Daoy (cell line): ENCODE measurements around a stretch of chr21.

DNA sequence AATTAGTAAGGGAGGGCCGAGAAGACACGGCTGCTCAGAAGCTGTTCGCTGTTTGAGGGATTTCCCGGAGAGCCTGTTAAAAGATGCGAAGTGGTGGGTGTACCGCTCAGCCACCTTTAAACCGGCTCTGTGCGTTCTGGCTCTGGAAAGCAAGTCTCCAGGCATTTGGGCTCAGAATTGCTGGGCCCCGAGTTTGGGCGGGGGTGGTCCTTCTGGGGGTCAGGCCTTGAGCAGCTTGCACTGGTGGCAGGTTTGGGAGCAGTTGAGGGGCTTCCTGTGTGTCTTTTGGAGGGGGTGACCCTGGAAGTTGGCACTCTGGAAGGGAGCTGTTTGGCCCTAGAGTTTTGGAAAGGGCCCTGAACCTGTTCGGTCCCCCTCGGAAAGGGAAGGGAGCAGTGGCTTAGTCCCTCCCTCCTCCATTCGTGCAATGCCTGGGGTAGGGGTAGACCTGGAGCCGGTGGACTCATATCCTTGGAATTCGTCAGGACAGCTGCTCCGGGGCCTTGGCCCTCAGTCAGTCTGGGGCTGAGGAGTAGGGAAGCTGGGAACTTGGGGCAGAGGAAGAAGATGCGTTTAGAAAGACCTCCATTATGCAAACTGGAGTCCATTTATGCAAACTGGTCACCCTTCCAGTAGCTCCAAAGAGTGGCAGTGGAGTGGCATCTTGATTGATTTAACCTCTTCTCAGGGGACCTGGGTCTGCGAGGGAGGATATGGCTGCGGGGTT lies 3.2 kb downstream of the SIM2 start:
- RAMPAGE, long total RNA, result no peak

- RAMPAGE, long total RNA, result no peak
Observed at GRCh38 chr21:36719569-36720198, 20.8 kb downstream of the SIM2 start.

DNA sequence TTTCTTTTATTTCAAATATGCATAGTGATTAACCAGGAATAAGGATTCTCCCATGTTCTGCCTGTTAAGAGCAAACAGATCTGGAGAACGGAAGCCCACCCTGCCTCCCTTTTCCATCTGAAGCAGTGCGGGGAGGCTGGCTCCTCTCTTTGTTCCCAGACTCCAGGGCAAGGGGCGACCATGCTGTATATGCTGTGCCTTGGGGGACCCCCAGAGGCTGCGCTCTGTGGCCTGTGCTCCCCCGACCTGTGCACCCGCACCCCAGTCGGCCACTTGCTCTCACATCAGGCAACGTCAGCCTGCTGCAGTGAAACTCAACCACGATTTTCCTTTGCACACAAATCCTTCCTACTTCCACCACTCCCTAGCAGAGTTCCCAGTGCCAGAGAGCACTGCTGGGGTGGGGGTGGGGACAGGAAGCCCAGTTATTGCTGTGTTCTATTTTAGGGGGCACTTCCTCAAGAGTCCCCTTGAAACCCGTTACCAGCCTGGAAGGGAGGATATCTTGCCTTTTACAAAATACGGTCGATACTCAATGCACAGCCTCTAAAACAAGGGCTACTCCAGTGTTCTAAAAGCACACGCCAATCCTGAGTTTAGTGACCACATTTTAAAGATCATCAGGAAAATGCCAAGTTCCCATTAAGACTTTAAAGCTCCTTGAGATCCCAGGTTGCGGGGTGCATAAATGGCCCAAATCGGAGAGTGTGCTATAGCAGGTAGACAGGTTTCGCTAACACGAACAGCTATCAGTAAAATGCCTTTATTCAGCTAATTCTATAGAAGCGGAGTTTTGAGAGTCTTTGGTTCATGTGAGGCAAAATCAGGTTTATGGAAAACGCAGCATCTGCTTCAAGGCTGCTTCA lies 52.6 kb downstream of the SIM2 start:
- RAMPAGE, long total RNA, result no peak

GRCh38 chr21:36784979-36785507 lies 86.1 kb downstream of the SIM2 start:
- RAMPAGE, long total RNA, result no peak

DNA sequence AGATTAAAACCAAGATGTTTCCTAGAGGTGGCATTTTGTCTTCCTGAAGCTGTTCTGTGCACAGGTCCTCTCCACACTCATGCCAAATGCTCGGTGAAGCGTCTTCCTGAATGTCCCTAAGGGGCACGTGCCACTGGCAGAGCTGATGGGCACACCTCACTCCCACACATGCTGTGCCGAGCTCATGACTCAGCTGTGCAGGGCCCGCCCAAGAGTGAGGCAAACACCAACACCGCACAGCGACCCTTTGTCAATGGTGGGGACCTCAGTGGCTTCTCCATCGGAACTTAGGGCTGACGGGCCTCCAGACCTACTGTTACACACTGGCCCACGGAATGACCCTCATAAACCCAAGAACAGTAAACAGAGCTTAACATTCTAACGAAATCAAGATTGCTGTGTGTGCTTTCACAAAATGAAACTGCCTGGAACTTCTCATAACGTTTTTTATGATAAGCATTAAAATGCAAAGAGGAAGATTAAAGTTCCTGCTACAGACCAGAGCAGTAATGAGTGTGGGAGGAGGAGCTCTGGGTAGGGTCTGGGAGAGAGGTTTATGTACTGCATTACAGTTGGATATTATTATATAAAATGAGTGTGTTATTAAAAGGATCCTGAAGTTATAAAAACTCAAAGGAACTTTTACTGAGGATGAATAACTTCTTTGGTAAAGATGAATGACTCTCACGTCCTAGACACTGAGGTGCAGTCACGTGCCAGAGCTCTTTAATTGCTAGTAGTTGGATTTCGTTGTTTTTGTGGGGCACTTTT lies 89.4 kb downstream of the SIM2 start:
- RAMPAGE, long total RNA, result no peak

DNA sequence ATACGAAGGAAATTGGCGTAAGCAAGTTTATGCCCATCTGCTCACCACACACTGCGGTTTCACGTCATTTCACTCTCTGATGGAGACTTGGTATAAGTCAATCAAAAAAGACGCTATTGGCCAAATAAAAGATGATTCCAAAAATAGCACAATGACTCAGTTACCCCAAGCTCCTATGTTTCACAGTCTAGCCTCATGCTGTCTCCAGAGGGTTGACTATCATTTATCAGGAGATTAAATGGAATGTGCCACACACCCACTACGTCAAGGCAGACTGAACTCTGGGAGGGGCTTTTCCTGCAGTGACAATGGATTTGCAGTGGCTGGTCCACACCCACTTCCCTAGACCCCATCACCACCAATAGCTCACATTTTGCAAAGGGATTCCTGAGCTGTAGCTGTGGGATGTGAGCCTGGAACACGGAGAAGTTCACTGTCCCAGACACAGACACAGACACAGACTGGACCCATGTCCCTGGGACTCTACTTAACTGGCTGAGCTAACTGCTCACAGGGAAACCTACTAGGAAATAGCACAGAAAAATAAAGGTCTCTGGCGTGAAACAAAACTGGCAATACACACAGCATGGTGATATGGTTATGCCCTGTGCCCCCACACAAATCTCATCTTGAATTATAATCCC lies 77.1 kb downstream of the HLCS start:
- RAMPAGE, long total RNA, result no peak

DNA sequence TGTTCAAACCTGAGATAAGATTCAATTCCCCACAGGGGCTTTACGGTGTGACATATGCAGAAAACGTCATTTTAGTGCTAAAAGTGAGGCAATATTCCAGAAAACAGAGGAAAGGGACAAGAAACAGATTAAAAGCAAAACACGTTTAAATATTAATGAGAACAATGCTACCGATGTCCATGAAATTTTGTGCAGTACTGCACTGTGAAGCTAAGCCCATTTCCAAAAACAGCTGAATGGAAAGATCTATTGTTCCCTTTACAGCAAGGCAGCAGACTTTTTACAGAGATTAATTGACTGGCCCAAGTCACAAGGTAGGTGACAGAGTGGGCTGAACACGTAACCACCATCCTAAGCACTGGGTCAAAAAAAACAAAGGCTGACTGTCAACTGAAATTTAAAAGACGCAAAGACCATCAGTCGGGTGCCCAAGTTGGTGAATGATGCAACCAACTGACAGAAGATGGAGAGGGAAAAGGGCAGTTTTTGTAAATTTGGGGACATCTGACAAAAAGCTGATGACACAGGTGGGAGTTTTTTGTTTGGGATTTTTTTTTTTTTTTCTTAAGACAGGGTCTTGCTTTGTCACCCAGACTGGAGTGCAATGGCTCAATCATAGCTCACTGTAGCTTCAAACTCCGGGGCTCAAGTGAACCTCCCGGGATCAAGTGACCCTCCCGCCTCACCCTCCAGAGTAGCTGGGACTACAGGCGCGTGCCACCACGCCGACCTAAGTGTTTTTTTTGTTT lies 1.1 kb downstream of the HLCS start:
- RAMPAGE, long total RNA, result no peak

DNA sequence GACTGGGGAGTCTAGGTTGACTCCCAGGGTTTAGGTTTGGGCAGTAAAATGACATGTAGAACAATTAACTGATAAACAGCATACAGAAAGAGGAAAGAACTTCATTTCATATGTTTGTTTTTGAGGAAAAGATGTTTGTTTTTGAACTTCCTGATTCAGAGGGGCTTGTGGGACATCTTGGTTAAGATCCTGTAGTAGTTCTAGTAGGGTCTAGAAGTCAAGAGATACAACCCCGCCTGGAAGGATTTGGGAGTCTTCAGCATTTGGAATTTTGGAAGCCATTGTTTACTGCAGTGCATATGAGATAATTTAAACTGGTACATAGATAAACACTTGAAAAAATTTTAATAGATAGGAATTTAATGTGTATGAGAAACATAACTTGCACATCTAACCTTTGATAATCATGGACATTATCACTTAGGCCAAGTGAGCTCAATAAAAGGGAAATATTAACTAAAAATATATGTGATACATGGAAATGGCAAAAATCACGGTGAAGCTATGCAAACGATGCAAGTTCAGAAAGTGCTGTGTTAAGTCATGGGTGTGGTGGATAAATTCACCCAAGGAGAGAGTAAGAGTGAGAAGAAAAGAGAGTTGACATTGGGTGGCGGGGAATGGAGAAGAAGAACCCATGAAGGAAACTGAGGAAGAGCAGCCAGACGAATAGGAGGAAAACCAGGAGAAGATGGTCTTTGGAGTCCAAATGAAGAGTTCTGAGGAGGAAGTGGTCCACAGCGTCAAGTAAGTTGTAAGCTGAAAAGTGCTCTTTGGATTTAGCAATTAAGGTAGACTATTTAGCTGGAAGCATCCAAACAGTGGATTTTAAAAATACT lies 10.8 kb downstream of the TTC3 start:
- RAMPAGE, long total RNA, result no peak

- RAMPAGE, long total RNA, result no peak
Observed at GRCh38 chr21:37108203-37108857, 35.3 kb downstream of the TTC3 start.

GRCh38 chr21:37110153-37110828 lies 37.2 kb downstream of the TTC3 start:
- RAMPAGE, long total RNA, result no peak

GRCh38 chr21:37207122-37207825 lies 59.9 kb downstream of the VPS26C start:
- RAMPAGE, long total RNA, result no peak

DNA sequence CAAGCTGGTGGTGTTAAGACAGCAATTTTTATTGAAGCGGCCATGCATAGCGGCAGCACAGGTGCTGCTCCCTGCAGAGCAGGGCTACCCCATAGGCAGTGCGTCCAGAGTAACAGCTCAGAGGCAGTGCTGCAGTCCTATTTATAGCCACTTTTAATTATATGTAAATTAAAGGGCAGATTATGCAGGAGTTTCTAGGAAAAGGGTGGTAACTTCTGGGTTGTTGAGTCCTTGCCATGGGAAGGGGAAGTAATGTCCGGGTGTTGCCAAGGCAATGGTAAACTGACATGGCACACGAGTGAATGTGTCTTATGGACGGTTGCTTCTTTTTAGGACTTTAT lies 57.0 kb downstream of the VPS26C start:
- RAMPAGE, long total RNA, result no peak

DNA sequence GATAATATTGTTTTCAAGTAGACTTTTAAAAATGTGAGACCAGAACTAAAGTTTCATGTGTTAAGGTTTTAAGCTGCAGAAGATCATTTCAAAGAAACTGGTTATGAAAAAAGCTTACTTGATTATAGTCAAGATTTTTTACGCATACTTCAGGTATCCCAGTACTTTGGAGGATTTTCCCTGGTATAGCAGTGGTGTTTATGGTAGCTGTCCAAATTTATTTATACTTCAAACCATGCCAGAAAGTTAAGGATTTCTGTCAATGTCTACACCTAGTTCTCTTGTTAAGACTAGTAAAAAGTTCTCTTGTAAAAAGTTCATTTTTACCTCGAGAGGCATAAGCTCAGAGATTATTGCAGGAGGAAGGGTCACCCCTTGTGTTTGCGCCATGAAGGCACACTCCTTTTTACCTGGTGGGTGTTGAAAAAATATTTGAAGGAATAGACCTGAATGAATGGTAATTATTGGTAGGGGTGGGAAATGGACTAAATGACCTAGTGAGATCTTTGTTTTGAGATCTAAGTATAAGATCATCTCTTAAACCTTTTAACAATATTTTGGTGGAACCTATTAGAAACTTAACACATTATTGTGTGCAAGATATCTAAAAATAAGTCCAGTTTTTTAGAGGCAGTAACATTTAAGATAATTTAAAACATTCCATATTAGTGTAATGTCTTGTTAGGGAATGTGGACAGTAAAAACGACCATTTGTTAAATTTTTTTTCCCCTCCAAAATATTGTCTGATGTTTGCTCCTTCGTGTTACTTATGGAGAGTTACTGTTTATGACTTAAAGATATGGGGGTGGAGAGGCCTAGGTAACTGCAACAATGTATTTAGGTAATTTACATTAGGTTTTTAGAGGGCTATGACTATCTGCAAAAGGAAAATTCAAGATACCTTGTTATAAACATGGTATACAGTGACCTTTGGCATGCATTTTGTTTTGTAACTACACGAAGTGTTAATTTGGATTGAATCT lies 3.0 kb downstream of the DYRK1A start:
- RAMPAGE, long total RNA, result no peak

DNA sequence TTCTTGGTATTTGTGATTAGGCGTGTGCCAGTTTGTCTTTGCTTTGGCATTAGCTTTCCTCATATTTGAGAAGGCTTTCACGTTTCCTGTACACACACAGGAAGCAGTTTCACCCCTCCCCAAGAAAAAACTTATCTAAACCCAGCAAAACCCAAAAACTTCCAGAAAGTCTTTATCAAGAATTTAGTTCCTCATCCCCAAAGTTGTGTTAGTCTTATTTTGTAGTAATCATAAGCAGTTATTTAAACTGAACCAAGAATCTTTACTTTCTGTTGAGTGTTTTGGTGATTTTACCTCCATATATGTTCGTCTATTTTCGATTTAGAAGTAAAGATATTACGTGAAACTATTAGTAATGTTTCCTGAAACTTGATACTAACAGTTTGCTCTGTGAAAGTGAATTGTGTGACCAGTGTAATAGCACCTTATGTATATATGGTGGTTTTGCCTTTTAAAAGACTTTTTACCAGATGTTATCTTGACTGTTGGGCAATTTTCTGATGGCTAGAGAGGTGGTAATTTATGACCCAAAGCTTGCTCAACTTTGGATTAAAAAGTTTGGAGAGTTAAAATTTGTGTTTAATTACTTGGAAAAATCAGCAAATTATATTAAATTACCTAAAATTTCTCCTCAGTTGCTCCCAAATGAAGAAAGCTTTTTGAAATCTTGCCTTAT lies 4.1 kb downstream of the DYRK1A start:
- RAMPAGE, long total RNA, result no peak

DNA sequence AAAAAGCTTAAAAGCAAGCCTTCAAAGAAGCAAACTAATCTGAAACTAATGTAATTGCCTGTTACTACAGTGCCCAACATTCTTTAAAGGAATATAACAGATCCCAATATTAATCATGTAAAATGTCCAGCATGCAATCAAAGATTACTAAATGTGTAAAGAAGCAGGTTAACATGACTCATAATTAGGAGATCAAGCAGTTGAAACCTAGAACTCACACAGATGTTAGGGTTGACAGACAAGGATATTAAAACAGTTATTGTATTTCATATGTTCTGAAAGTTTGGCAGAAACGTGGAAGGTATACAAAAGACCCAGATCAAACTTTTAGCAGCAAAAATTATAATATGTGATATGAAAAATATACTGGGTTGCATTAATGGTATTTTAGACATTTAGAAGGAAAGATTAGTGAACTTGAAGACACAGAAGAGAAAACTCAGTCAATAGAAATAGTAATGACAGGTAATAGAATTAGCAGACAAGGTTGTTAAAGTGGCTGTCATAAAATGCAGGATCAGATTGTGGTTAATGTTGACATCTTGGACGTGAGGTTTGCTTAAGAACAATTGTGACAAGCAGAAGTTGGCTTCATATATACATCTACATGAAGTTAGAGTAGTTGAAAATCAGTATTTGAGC lies 18.0 kb downstream of the DYRK1A start:
- RAMPAGE, long total RNA, result no peak

DNA sequence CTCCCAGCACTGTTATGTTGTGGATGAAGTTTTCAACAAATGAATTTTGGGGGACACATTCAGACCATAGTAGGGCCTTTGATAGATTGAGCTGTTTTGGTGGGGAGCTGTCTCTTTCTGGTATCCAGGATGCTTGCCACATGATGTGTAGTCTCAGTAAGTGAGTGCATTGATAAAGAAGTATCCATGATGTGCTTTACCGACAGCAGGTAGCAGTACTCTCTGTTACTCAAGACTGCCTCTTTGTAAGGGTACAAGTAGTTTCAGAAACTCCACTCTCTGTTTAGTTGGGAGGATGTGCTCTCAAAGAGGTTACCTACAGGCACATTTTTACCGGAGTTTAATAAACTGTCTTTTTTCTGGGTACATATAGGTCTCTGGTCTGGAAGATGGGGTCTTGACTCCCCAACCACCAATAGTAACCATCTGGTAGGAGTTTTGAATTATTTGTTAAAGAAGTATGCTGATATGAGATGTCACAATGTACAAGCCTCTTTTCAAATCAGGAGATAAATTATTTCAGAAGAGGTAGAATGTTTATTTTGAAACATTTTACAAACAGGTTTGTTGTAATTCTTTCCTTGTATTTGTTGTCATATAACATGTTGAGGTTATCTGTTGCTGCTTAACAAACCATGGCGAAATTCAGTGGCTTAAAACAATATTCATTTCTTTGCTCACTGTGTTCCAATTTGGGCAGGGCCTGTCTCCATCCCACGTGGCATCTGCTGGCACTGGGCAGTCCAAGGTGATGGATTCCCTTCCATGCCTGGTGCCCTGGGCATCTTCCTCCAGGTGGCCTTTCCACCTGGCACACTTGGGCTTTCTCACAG lies 26.7 kb downstream of the DYRK1A start:
- RAMPAGE, long total RNA, result no peak

DNA sequence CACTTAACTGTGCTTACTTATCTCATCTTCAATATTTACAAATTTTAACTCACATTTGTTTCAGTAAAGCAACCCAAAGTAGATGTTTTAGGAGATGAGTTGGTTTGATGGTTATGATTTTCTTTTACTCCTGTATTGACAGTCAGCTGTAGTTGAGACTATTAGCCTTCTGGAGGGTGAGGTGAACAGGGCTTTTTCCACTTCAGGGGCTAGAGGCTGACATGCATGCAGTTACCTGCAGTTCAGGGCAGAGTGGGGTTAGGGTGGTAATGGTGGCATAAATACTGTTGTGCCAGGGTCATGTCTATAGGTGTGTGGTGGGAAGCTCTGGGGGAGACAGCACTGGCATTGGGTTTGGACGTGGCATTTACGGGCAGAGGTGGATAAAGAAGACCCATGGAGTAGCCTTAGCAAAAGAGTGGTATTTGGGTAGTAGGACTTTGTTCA lies 42.1 kb downstream of the DYRK1A start:
- RAMPAGE, long total RNA, result no peak

DNA sequence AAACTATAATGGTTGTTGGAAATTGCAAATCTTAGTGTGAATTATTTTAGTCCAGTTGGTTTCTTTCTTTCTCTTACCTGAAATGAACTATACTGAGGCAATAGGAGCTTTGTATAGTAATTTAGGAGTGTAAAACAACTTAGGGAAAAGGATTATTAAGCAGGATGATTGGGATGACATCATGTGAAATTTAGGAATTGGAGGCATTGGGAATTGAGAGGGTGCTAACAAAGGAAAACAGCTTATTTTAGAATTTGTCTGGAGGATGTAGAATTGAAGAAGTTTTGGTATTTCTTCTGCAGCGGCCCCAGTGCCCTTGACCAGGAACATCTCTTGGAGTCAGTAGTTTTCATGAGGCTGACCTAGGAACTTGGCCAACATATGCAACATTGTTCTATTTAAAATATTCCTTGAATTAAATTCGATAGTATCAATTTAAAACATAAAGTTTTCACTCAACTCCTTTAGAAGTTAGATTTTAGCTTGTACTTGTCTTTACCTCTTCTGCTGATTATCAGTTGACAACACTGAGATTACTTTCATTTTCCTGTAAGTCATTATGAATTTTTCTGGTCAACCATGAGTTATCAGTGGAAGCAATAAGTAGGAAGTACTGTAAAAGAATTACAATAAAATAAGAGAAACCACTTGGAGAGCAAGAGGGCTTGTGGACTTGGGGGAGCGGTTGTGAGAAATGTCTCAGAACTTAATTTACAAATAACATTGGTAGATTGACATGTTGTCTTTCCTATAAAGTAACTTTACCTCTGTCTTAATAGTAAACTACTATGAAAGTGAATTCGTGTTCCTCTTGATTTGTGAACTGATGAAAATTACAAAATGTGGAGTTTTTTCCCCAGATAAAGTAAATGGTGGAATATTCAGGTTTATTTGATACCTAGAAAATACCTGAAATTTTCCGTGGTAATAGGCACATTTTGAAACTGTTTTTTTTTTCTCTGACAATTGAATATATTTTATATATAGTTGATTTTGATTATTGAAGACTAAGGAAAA lies 52.9 kb downstream of the DYRK1A start:
- RAMPAGE, long total RNA, result no peak

DNA sequence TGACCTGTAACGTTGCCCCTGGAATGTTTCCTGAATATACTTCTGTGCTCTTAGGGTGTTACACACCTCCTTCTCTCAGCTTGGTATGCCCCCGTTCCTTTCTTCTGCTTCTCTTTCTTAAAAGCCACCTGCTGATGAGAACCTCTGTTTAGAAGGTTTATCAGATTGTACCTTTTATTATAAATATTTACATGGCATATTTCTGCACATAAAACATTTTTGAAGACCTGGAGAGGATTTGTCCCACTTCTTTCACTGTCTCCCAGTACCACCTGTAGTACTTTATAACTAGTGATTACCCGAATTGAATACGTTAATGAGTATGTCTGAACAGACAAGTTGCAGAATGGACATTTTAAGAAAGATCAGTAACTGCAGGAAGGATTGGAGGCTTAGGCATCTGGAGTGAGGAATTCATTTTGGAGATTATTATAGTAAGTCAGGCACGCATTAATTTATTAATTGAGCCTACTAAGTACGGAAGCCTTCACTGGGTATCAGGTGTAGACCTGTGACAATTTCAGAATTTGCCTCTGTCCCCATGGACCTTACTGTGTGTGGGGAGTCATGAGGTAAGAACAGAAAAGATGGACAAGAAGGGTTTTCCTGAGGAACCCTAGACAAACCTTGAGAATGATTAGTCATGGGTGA lies 77.5 kb downstream of the DYRK1A start:
- RAMPAGE, long total RNA, result no peak

- RAMPAGE, long total RNA, result no peak
Observed at GRCh38 chr21:37452935-37453668, 86.5 kb downstream of the DYRK1A start.